Penis (tissue), 1 donor: Measurements from ENCODE around the gene TMEM161B.

DNA sequence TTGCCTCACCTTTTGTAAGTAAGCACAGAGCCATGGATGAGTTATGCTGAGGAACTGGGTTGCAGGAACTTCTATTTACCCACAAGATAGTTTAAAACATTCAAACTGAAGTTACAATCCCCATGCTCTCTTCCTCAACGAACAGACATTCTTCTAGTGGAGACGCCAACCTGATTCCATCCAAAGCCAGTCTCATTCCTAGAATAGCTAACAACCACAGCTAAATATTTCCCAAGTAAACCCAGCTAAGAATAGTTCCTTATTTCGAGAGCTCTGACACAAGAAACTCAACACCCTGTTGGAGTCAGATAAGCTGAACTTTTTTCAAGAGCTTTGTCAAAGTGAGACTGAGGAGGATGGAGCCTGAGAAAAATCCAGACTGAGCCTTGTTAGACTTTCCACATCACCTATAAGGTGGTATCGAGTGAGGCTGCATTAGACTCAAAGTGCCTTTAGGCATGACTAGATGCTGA is 56.7 kb upstream of the RPS23 start:
- PRO-cap: unidirectional peak, plus-strand start at position 336 of the sequence

DNA sequence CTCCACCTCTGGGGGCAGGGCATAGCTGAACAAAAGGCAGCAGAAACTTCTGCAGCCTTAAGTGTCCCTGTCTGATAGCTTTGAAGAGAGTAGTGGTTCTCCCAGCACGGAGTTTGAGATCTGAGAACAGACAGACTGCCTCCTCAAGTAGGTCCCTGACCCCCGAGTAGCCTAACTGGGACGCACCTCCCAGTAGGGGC is 132.7 kb downstream of the TMEM167A start:
- PRO-cap: no peak

DNA sequence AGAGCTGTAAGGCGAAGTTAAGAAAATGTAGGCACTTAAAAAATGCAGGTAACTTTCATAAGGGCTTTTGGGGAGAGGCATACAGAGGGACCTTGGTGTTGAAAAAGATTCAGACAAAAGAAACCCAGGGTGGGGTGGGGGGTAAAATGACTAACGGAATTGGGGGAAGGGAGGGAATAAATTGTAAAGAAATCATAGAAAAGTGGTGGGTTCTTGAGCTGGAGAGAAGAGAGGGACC is 512 bp downstream of the VCAN start:
- PRO-cap: no peak

- PRO-cap: no peak
These were observed 80.3 kb downstream of the VCAN start for GRCh38 chr5:83551718-83552272.

- PRO-cap: unidirectional peak, minus-strand start at chr5:86372888
These were observed 245.0 kb upstream of the COX7C start for GRCh38 chr5:86372753-86373165.

GRCh38 chr5:86570635-86571071 is 47.1 kb upstream of the COX7C start:
- PRO-cap: no peak

DNA sequence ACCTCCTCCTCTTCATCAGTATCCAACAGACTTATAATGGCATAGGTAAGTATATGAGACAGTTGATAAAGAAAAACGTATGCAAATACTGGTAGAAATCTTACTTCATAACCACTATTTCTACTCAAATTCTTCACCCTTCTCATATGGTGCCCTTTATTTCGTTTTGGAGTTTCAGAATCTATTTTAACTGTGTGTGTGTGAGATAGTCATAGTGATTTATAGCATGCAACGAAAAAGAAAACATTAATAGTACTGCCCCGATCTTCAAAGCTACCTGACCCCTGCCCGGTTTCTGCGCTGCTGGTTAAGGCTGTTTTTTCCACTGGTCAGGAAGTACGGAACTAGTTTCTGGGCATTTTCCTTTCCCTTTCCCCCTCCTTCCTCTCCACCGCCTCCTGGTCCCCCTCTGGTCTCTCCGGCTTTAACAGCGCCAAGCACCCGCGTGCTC is 536 bp upstream of the RASA1 start:
- PRO-cap: no peak

GRCh38 chr5:87299584-87300275 is 32.0 kb downstream of the RASA1 start:
- PRO-cap: no peak

DNA sequence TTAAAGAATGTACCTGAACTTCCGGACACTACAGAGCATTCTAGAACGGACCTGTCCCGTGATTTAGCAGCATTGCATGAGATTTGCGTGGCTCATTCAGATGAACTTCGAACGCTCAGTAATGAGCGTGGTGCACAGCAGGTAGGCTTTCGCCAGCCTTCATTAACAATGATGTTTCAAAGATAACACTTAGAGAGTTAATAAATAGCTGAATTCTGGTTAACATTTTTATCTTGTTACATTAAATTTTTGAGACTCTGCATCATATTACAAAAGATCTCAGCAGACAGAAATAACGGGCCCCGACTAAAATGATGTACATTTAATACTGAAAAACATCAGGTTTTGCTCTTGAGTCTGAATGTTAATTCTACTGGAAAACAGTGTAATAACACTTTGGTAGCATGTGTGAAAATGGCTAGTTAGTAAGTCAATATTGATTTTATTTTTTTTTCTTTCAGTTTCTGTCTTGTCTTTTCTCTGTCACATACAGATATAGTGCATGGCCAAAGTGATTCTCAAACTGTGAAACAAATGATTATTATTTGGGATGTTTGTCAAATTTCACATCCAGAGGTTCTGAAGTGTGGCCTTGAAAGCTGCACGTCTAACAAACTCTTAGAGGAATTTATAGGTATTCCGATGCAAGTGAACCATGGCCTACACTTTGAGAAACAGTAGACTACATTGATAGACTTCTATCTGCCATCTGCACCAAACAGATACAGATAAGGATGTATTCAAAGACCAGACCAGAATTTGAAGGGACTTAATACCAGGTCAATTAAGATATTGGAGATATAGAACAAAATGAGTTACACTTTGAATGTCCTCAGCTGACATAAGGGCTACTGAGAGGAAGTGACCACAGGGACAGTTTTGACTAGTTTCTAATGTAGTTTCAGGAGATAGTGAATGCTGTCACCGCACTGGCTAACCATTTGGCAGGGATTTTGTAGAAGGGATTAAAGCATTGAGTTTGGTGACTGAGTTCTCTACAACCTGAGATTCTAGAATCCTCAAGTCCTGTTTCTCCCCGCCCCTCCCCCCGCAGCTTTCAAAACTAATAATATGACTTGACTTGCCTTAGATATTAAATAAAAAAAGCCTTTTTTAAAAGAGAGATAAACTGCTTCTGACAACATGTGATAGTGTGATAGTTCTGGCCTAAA is 23.0 kb downstream of the CCNH start:
- PRO-cap: no peak

DNA sequence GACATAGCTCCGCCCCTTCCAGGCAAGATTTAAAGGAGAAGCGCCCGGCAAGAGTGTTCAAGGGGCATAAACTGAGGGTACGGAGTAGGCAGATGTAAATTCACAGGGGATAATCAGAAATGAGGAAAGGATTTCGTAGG is 212 bp upstream of the CCNH start:
- PRO-cap: bidirectional peak, plus-strand start at position 32 of the sequence, minus-strand start outside the sequence

DNA sequence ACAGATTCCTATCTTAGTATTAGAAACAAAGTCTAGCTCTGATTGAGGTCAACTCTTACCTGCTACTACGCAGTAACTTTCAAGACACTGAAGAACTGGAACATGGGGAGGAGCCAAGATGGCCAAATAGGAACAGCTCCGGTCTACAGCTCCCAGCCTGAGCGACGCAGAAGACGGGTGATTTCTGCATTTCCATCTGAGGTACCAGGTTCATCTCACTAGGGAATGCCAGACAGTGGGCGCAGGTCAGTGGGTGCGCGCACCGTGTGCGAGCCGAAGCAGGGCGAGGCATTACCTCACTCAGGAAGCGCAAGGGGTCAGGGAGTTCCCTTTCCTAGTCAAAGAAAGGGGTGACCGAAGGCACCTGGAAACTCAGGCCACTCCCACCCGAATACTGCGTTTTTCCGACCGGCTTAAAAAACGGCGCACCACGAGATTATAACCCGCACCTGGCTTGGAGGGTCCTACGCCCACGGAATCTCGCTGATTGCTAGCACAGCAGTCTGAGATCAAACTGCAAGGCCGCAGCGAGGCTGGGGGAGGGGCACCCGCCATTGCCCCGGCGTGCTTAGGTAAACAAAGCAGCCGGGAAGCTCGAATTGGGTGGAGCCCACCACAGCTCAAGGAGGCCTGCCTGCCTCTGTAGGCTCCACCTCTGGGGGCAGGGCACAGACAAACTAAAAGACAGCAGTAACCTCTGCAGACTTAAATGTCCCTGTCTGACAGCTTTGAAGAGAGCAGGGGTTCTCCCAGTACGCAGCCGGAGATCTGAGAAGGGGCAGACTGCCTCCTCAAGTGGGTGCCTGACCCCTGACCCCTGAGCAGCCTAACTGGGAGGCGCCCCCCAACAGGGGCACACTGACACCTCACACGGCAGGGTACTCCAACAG is 216.2 kb downstream of the TMEM161B start:
- PRO-cap: no peak

DNA sequence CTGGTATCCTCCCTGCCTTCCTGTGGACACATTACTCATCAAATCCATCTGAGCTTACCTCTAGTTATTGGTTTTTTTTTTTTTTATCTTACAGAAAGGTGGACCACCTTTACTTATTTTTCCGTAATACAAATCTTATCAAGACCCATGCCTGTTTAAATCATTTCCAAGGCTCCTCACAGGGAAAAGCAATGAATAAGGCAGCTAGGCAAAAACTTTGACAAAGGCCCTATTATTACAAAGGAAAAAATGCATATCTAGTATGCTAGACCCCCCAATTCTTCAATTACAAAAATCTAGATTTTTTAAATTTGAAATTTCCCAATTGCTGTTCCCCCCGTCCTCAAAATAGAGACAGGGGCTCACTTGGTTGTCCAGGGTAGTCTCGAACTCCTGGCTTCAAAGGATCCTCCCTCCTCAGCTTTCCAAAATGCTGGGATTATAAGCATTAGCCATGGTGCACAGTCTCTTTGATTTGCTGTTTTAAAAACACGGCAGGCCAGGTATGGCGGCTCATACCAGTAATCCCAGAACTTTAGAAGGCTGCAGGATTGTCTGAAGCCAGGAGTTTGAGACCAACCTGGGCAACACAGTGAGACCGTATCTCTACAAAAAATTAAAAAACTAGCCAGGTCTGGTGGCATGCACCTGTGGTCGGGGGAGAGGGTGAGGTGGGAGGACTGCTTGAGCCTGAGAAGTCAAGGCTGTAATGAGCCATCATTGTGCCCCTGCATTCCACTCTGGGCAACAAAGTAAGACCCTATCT is 39.0 kb downstream of the TMEM161B start:
- PRO-cap: no peak

DNA sequence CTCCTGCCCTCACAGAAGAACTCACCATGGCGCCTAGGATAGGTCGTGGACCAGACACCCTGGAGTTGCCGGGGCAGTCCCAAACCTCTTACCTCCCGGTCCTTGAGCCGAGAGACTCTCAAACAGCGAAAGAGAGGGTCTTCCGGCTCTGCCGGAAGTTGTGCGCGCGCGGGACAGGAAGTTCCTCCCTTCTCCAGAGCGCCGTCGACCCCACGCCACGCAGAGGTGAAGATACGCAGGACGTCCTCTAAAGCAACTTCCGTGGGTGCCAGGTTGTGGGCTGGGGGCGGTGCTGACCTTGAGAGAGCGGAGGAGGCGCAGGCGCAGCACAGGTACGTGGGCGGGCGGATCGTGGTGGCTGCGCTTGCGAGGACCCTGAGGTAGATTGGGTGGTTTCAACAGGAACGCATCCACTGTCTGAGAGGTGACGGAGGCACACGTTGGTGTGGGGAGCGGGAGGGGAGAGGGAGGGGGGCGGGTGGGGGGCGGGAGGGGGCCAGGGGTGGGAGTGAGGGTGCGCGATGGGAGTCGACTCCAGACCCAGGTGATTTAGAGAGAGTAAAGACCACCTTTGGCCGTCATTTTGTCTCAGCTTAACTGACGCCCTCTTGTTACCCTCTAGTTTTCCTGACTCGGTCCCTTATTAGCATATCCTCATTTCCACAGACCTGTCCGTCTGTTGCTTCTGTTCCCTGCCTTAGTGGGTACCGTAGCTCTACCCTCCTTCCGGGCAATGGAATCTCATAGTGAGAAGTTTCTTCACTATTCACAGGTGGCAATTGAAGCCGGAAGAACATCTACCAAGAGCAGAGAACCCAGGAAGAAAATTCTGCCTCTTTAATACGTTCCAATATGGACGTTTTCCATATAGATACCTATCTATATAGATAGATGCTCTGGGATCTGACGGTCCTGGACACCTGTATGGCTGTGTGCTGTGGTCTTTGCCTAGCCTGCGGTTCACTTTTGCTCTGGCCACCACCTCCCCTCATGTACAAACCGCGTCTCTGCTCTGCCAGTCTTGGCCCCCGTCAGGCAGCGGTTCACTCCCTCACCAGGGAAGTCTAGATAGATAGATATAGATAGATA is at the start of gene TMEM161B:
Gene TMEM161B (minus strand): TSS at position 150 of the 1,089 bp plus-strand sequence.
- PRO-cap: bidirectional peak, plus-strand start at position 383 of the sequence, minus-strand start outside the sequence; unidirectional peak, plus-strand start at position 537 of the sequence; unidirectional peak, minus-strand start at position 735 of the sequence

DNA sequence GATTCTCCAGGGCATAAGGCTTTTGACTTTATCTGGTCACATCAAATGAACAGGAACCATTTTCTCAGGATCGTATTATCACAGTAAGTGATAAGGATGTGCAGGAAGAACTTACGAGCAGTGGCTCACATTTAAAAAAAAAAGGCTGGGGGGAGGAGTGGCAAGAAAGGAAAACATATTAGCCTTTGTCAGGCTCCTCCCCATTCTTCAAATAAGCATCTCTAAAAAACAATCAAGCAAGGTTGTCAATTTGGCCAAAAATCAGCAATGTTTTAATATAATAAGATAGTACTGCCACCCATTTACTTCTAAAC is 234.4 kb upstream of the TMEM161B start:
- PRO-cap: unidirectional peak, plus-strand start at position 138 of the sequence

GRCh38 chr5:88660538-88661799 is 222.0 kb downstream of the MEF2C start:
- PRO-cap: bidirectional peak, plus-strand start at chr5:88661163, minus-strand start at chr5:88661045

DNA sequence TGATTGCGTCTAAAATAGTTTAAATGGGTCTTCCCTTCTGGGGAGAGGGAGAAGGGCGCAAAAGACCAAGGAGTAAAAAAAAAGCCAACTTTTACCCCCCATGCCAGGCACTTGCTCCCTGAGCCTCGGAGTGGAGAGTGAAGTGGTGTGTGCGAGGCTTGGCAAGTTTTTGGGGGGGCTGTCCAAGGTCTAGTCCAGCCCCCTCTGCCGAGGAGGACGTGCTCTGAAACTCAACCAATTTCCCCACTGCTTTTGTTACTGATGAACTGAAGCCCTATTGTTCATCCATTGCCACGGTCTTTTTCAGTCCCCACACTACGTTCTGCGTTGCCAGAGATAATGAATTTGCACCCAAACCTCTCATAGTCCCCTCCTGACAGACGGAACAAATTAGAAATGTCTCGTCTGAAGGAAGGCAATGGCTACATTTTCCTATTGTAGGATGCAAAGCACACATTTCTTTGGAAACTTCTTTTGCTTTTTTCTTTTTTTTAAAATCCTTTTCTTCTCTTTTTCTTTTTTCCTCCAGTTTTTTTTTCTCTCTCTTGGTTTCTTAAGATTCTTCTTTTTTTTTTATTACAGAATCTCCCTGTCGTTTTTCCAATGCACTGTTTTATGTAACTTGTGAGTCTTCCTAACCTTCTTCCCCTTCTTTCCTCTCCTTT is 209.7 kb downstream of the MEF2C start:
- PRO-cap: unidirectional peak, minus-strand start at position 132 of the sequence

DNA sequence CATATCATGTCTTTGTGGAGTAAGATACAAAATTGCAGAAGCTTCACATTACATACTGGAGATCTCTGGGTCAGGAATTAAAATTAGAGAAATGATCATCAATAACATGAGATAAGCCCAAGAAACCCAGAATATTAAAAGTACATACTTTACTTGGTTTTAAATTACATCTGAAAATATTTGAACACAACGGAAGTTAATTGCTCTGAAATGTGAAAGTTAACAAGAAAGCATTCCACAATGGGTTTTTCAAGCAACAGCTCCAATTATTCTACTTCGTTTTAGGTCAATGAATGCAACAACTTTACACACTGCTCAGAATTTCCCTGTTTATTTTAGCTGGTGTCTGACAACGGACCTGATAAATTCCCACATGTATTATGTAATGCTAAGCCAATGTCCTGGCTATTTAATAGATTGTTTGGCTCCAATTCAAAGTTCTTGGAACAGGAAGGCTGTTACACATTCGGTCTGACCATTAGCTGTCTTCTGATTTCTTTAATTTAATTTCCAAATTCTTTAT is 58.2 kb downstream of the MEF2C start:
- PRO-cap: no peak

- PRO-cap: no peak
These were observed 57.8 kb downstream of the MEF2C start for GRCh38 chr5:88825261-88825549.

GRCh38 chr5:88825550-88826171 is 57.3 kb downstream of the MEF2C start:
- PRO-cap: no peak

DNA sequence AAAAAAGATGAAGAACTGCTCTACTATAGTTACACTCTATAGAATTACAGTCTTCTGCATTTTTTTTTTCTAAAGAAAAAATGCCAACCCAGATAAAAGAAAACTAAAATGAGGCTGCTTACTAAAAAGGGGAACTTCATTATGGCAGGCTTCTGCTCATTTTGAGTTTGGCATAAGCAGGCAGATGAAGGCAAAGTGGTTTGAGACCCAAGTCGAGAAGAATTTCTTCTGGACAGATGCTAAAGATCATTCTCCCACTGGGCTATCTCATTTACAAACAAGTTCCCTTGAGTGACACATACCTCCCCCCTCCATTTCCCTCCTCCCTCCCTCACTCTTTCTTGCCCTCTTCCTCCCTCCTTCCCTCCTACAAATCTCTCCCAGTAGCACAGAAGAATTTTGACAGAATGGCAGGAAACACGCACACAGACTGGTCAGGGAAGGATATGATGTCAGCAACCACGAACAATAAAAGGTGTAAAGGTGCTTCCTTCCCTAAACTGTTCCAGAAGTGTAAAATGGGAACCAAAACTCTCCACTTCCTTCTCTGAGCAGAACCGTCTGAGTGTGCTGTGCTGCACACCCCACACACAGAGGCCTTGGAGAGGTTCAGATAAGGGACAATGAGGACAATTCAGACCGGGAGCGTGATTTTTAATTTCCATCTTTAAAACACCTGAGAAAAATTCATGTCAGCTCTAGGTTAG is 55.9 kb downstream of the MEF2C start:
- PRO-cap: unidirectional peak, plus-strand start at position 554 of the sequence